ENCODE data around the genes TRAF4 and CRYBA1.

DNA sequence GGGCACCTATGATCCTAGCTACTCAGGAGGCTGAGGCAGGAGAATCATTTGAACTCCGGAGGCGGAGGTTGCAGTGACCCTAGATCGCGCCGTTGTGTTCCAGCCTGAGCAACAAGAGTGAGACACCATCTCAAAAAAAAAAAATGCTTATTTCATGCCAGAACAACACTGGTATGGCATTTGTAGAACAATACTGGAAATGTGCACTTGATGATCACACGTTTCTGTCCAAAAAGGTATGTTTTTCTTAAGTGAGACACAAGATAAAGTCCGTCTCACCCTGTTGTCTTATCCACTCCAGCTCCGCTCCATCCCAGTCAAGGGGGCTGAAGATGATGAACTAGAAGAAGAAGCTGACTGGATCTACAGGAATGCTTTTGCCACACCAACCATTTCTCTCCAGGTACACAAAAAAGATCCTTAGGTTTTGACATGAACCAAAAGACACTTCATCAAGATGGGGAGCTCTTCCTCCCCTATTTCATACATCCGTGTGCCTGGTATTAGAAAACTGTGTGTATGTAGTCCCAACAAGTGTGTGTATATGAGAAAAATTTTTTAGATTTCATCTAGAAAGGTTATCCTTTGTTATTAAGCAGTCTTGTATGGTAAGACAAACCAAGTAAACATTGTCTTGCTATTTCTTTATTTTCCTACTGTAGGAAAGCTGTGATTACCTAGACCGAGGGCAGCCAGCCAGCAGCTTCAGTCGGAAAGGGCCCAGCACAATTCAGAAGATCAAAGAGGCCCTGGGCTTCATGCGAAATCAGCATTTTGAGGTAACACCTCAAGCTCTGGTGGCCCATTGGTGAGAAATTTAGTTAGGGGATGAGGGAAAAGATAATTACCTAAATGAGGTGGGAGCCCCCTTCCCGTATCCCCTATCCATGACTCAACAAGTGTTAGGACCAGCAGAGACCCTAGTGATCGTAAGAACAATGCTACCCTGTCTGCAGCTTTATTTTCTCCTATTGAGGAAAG, 15.7 kb downstream of the SUPT6H start:
- PRO-cap, 3 experiments: no peak in any of the 3 experiments
- RAMPAGE, long total RNA: no peak

GRCh38 chr17:28678395-28679161, 16.6 kb downstream of the SUPT6H start:
- PRO-cap, 3 experiments: no peak in any of the 3 experiments
- RAMPAGE, long total RNA: no peak

GRCh38 chr17:28743955-28744745, at the start of gene TRAF4:
Gene TRAF4, plus strand, starts transcription at chr17:28744011.
- PRO-cap, 3 experiments: peak in 3 of 3 experiments; most common plus-strand start chr17:28744011 (in 3)
- RAMPAGE, long total RNA: no peak

GRCh38 chr17:28908793-28909428, 6.0 kb upstream of the DHRS13 start:
- PRO-cap, 3 experiments: no peak in any of the 3 experiments
- RAMPAGE, long total RNA: no peak

GRCh38 chr17:28918083-28918825, 15.4 kb upstream of the DHRS13 start:
- PRO-cap, 3 experiments: no peak in any of the 3 experiments
- RAMPAGE, long total RNA: no peak

- PRO-cap, 3 experiments: no peak in any of the 3 experiments
- RAMPAGE, long total RNA: no peak
These were observed 6.2 kb downstream of the PHF12 start for GRCh38 chr17:28945045-28945680.

GRCh38 chr17:29140632-29141895, 39.1 kb downstream of the MYO18A start:
- PRO-cap, 3 experiments: no peak in any of the 3 experiments
- RAMPAGE, long total RNA: no peak

DNA sequence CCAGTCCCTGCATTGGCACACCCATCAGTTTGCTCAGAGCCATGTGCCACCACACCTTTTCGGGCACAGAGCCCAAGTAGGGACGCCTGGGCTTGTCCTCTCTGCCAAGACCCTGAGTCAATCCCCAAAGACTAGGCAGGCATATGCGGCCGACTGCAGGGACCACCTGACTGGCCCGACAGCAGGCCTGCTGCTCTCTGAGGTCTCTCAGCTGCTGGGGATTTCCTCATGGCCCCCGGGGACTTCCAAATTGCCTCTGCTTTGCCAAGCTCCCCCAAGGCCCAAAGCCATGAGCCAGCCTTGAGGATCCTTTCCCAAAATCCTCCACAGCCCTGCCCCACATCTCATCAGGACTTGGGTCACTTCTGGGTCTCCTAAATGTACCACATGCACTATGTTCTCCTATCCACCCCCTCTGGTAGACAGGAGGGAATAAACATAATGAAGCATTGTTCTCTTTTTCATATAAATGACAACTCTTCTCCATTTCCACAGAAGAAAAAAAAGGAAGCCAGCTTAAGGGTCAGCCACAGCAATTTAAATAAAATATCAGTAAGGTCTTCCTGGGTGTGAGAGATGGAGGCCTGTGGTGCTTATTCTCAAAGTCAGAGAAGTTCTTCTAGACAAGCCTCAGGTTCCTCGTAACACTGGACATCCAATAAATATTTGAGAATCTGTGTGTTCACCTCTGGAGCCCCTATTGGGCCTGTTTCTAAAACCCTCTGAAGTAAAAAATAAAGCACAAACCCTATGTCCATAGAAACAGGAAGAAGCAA, 30.5 kb downstream of the MYO18A start:
- PRO-cap, 3 experiments: no peak in any of the 3 experiments
- RAMPAGE, long total RNA: no peak

DNA sequence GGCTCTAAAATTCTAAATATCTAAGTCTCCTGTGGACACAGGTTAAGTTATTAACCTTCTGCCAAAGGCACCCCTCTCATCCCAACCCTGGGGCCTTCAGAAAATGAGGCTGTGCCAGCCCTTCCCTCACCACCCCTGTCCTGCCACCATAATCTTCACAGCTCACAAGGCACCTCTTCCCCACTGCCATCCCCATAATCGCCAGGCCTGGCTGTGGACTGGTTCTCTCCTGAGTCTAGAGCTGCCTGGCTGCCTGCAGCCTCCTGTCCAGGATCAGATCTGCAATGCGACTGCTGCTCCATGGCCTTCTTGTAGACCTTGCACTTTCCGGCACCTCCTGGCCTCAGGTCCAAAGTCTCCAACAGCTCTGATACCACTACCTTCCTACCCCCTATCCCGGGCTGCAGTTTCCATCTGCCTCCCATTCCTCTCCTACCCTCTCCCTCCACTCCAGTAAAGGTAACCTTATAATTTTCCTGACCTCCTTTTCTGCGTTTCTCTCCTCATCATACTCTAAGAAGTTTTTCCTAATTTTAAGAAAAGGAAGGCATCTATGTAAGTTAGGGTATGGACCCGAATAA, 10.0 kb downstream of the MYO18A start:
- PRO-cap, 3 experiments: no peak in any of the 3 experiments
- RAMPAGE, long total RNA: no peak

GRCh38 chr17:29246447-29247107, at the start of gene CRYBA1:
Gene CRYBA1, plus strand, starts transcription at chr17:29246859.
- PRO-cap, 3 experiments: no peak in any of the 3 experiments
- RAMPAGE, long total RNA: no peak

- PRO-cap, 3 experiments: no peak in any of the 3 experiments
- RAMPAGE, long total RNA: no peak
These were observed 7.8 kb downstream of the NUFIP2 start for GRCh38 chr17:29285884-29286835.

DNA sequence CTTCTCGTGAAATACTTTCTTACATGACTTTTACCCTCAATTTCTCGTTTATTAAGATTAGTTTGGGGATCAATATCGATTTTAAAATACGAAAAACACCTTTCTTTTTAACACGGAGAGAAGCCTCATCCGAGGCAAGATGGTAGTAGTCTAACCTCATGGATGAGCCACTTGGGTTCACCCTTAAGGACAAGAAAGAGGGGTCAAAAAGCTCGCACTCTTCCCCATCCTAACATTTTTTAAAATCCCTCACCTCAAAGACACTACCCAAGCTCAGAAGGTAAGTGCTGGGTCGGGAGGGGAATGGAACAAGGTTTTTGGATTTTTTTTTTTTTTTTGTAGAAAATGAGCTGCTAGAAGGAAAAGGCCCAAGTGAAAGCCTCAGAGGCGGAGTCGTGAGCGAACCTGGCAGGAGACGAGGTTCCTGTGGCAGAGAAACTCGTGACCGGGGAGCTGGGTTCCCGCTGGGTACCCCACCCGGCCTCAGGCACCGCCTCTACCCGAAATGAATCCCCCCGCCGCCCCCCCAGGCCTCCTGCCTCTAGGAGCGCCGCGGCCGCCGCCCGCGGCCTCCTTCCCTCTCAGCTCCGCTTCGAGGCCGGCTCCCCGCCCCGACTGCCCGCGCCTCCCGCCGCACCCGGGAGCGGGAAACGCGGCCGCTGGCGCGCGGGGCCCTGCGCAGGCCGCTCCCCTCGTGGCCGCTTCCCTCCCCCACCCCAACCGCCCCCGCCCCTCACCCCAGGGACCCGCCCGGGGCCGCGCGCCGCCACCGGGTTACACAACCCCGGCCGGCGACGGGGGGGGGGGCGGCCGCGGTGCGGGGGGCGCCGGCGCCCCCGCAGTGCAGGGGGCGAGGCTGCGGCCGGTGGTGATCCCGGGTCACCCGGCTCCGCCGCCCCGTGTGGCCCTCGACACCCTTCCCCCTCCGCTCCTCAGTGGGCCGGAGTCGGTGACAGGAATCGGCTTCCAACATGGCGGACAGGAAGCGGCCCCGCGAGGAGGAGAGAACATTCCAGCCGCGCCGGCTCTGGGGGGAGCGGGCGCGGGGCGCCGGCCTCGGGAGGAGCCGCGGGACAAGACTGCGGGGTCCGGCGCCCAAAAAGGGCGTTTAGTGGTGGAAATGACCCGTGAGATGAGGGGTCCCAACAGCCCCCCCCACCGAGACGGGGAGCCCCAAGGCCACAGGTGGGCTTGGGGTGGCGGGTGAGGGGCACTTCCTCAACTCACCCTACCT, 1.4 kb downstream of the NUFIP2 start:
- PRO-cap, 3 experiments: peak in 1 of 3 experiments; most common plus-strand start position 384 of the sequence (in 1); most common minus-strand start position 407 of the sequence (in 1)
- RAMPAGE, long total RNA: no peak

DNA sequence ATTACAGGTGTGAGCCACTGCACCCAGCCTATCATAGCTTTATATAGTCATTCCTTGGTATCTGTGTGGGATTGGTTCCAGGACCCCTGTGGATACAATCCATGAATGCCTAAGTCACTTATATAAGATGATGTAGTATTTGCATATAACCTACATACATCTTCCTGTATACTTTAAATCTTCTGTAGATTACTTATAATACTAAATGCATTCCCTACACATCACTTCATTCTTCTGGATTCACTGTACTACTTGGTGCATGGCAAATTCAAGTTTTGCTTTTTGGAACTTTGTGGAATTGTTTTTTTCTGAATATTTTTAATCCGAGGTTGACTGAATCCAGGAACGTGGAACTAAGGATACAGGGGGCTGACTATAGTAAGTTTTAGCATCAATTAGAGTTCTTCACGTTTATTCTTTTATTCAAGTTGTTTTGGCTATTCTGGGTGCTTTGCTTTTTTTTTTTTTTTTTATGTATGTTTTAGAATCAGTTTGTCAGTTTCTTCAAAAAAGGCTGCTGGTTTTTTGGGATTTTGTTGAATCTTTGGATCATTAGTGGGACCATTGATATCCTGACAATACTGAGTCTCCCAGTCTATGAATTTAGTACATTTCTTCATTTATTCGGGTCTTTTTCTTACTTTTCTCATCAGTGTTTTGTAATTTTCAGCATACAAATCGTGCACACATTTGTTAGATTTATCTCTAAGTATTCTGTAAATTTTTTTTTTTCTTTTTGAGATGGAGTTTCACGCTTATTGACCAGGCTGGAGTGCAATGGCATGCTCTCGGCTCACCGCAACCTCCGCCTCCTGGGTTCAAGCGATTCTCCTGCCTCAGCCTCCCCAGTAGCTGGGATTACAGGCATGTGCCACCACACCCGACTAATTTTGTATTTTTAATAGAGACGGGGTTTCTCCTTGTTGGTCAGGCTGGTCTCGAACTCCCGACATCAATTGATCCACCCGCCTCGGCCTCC, 28.6 kb downstream of the TAOK1 start:
- PRO-cap, 3 experiments: no peak in any of the 3 experiments
- RAMPAGE, long total RNA: no peak

GRCh38 chr17:29491541-29492046, 75.2 kb downstream of the ABHD15 start:
- PRO-cap, 3 experiments: no peak in any of the 3 experiments
- RAMPAGE, long total RNA: no peak

GRCh38 chr17:29590933-29592039, 1.6 kb upstream of the ANKRD13B start:
- PRO-cap, 3 experiments: peak in 3 of 3 experiments; most common plus-strand start chr17:29591944 (in 2); most common minus-strand start chr17:29591281 (in 1)
- RAMPAGE, long total RNA: no peak

DNA sequence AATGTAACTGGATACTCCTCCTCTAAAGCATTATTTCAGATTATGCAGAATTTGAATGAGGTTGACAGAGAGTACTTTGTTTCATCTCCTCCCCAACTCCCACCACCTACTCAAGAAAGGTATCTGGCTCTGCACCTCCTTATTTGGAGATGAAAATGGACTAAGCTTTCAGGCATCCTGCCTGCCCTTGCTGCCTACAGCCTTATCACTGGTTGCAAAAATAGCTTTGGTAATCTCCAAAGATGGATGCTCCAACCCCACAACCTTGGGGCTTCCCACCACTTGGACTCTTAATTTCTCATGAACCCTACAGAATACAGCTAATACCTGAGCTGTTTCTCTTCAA, 45.2 kb upstream of the CORO6 start:
- PRO-cap, 3 experiments: no peak in any of the 3 experiments
- RAMPAGE, long total RNA: no peak

- PRO-cap, 3 experiments: no peak in any of the 3 experiments
- RAMPAGE, long total RNA: no peak
These were observed 93.4 kb upstream of the CORO6 start for GRCh38 chr17:29716047-29716644.

DNA sequence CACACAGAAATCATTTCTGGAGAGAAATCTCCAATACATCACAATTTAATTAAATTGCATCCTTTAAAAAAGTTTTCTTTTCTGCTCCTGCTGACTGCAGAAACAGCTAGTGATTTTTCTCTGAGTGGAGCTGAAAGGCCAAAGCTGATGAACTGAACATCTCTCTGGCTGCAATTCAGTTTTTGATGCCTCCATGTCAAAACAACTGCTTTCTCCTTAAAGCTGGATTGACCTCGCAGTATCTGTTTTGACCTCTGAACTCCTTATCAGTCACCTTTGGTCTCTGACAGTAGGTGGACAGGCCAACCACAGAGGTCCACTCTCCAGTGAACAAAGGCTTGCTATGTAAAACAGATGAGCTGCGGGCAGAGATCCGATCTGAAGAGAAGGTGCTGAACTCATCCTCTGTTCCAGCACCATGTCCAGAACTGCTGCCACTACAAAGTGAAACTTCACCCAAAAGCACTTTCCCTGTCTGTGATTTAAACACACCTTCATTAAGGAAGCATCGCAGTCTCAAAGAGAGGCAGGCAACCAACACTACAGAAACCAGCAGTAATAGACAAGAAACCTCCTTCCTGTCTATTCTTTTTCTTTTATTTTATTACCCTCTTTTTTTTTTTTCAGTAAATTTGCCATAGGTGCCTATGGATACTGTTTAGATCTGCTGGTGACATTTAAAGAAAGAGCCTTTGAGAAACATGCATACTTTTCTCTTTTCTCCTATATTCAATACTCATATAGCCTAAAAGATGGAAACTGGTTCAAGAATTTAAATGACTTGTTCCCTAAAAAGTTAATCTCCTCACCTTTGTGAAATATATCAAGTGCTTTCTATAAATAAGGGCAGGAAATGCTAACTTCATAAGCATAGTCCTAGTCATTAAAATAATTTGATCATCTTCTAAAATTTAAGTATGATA, 117.4 kb upstream of the CORO6 start:
- PRO-cap, 3 experiments: no peak in any of the 3 experiments
- RAMPAGE, long total RNA: no peak

GRCh38 chr17:29926653-29927459, 3.2 kb downstream of the SSH2 start:
- PRO-cap, 3 experiments: no peak in any of the 3 experiments
- RAMPAGE, long total RNA: no peak

DNA sequence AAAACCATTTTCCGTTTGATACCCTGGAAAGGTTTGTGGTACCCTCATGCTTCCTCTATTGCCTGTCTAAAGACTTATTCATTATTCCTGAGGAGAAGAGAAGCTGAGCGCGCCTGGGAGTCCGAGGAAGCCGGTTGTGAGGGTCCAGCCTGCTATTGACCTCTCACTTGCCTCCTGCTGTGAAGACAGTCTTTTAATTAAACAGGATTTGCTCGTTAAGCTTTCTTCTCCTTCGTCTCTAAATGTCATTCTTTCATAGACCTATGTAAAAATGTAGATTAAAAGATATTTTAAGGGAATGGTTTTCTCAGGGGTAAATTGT, 678 bp upstream of the SSH2 start:
- PRO-cap, 3 experiments: no peak in any of the 3 experiments
- RAMPAGE, long total RNA: no peak